Esophagus squamous epithelium (tissue), 4 donors: ENCODE results near the genes R3HDM4, GRIN3B and POLR2E.

GRCh38 chr19:912554-913424 is at the start of gene R3HDM4:
Gene R3HDM4 (minus strand): TSS chr19:913219.
- PRO-cap = unidirectional peak, minus-strand start at chr19:912713; bidirectional peak, plus-strand start at chr19:913282, minus-strand start at chr19:913199
- RAMPAGE, long total RNA, 4 experiments = start-site peak on the minus strand in 1 of 4 experiments, at chr19:913151-913175 at its widest, 330 reads per replicate

GRCh38 chr19:927750-928463 is 2.1 kb downstream of the ARID3A start:
- PRO-cap = unidirectional peak, minus-strand start at chr19:927805
- RAMPAGE, long total RNA, 4 experiments = no peak in any of the 4 experiments

DNA sequence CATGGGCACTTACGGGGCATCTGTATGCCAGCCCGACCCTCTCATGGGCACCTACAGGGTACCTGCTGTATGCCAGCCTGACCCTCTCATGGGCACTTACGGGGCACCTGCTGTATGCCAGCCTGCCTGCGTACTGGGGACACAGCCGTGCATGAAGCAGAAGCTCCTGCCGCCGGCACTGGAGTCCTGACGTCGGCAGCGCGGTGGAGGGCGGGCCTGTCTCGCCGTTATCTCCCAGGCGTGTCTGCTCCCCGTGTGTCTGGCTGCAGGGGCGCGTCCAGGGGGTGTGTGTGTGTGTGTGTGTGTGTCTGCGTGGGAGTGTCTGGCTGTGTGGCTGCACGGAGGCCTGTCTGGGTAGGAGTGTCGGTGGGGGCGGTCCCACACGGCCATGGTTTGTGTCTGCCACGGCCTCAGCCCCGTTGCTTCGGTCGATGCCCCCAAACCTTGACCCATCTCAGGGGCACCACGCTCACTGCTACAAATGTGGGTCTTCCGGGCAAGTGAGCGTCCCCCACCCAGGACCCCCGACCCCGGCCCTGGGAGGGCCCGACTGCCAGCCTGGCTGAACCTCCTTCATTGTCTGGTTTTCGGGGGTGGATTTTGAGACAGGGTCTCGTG is 18.3 kb downstream of the ARID3A start:
- PRO-cap = no peak
- RAMPAGE, long total RNA, 4 experiments = no peak in any of the 4 experiments

DNA sequence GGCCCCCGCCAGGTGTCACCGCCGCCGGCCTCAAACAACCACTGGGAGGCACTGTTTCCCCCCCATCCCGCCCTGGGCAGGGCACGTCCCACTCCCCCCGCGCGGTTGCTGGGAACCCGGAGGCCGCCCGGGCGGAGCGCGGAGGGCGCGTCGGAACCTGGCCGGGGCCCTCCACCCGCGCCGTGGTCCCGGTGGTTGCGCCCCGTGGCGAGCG is at the start of gene GRIN3B:
Gene GRIN3B, plus strand, starts transcription at position 213 of the 214 bp plus-strand sequence.
- PRO-cap = no peak
- RAMPAGE, long total RNA, 4 experiments = no peak in any of the 4 experiments

- PRO-cap = no peak
- RAMPAGE, long total RNA, 4 experiments = no peak in any of the 4 experiments
Measured at GRCh38 chr19:1022650-1023215, 1.8 kb upstream of the TMEM259 start.

DNA sequence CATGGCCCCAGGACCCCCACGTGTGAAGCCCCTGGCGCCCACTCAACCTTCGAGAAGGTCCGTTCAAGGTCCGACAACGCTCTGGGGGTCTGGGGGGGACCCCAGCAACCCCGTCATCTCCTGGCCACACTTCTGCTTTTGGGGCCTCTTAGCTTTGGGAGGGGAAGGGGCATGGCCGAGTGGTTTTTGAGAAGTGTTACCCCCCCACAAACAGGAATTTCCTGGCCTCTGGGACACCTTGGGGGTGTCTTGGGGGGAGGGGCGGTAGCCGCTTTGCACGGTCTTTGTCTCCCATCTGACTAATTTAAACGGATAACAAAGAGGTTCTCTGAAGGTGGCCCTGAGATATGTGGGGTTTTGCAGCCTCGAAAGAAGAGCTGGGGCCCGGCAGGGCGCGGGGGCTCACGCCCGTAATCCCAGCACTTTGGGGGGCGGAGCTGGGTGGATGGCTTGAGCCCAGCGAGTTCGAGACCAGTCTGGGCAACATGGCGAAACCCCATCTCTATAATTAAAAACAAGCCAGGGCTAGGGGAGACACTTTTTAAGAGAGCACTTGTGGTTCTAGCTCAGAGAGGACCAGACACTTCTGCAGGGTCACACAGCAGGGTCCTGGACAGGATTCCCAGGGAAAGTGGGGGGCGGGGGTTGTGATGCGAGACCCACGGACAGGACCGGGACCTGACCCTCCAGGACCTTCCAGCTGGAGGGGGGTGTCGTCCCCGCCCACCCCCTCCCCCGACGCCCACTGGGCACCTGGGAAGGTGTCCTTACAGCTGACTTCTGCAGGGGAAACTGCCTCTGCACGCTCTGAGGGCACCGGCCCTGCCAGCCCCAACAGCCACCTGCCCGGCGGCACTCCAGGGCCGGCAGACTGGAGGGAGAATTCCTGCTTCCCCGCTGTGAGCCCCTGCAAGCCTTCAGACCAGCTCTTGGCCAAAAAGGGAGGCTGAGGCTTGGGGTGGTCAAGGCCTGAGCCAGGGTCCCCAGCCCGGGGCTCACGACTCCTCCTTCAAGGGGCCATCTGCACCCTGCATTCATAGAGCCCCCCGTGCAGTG is 927 bp downstream of the CNN2 start:
- PRO-cap = bidirectional peak, plus-strand start at position 770 of the sequence, minus-strand start at position 698 of the sequence; unidirectional peak, minus-strand start at position 791 of the sequence; unidirectional peak, minus-strand start at position 873 of the sequence
- RAMPAGE, long total RNA, 4 experiments = no peak in any of the 4 experiments

GRCh38 chr19:1095225-1095711 is at the start of gene POLR2E:
Gene POLR2E (minus strand): TSS chr19:1095375.
- PRO-cap = unidirectional peak, minus-strand start at chr19:1095375; unidirectional peak, minus-strand start at chr19:1095446
- RAMPAGE, long total RNA, 4 experiments = start-site peak on the minus strand in 4 of 4 experiments, at chr19:1095328-1095375 at its widest, 603 to 1,944 reads per replicate

GRCh38 chr19:1105313-1105529 is 1.4 kb downstream of the GPX4 start:
- PRO-cap = no peak
- RAMPAGE, long total RNA, 4 experiments = no peak in any of the 4 experiments

DNA sequence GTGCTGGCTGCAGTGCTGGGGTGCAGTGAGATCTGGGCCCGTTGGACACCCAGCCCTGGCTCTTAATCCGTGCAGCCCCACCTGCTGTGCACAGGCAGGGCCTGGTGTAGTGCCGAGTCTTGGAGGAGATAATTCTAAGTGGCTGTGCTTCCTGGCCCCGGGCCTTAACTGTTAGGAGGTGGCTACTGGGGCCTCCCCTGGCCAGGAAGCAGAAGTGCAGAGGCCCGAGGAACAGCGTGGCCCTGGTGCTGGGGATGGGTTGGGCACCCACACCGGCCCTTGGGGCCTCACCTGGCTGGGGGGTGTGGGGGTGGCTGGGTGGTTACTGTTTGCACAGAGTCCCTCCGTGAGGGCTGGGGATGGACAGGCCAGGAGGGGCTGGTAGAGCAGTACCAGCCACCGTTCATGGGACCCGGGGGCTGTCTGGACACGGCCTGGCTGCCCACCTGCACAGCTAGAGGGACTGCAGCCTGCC is 3.2 kb downstream of the GPX4 start:
- PRO-cap = bidirectional peak, plus-strand start at position 211 of the sequence, minus-strand start at position 169 of the sequence
- RAMPAGE, long total RNA, 4 experiments = no peak in any of the 4 experiments

GRCh38 chr19:1114097-1114623 is 10.4 kb downstream of the GPX4 start:
- PRO-cap = no peak
- RAMPAGE, long total RNA, 4 experiments = no peak in any of the 4 experiments

DNA sequence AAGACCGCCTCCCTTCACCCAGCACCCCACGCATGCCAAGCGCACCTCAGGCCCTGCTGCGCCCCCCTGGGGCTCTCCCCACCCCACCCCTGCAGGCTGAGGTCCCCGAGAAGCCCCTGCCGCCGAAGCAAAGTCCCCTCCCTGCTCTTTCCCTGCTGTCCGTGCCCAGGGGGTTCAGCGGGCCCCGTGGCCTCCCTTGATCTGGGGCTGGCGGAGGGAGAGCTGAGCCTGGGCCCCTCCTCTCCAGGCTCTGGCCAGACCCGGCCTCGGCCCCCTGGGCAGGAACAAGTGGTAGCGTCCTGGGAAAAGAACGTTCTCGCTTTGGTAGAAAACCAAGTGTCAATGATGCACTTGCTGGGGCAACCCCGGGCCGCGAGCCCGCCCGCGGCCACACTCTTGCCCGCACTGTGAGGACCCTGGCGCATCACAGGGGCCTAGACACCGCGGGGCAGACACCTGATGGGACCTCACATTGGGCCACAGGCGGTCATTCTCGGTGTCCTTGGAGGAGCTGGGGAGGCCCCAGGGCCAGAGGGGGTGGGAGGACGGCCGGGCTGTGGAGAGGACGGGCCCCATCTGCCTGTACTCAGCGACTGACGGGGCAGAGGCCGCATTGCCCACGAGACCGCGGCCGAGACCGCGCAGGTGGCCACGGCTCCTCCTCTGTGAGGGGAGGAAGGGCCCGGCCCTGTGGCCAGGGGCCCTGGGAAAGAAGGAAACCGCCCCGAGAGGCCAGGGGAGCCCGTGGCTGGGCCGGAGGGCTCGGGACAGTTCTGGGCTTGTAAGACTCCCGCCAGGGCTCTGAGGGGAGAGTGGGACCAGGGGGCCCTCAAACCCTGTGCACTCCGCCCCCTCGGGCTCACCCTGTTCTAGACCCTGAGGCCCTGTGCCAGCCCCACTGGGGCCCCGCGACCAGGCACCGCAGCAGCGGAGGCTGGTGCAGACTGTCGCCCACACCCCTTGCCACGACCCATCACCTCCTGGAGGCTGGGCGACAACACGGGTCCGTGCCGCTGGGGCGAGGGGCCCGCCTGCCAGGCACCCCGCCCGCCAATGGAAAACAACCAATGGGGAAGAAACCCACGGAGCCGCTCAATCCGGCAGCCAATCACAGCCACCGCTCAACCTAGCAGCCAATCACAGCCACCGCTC is 29.2 kb downstream of the GPX4 start:
- PRO-cap = bidirectional peak, plus-strand start at position 613 of the sequence, minus-strand start at position 595 of the sequence; bidirectional peak, plus-strand start outside the sequence, minus-strand start at position 996 of the sequence
- RAMPAGE, long total RNA, 4 experiments = no peak in any of the 4 experiments

DNA sequence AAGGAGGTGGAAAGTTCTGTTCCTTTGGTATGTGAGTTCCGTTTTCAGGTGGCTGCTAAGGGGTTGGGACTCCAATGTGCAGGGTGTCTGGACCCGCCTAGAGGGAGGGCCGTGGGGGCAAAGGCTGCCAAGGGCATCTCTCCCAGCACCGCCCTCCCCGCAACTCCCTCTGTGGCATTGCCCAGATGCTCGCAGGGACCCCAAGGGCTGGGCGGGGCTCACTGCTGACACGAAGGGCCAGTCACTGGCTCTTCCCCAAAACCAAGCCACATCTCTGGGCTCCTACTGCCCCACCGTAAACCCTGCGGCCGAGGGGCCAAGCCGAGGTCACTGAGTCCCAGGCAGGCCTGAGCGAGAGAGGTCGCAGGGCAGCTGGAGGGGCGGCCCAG is 27.2 kb downstream of the SBNO2 start:
- PRO-cap = no peak
- RAMPAGE, long total RNA, 4 experiments = no peak in any of the 4 experiments

DNA sequence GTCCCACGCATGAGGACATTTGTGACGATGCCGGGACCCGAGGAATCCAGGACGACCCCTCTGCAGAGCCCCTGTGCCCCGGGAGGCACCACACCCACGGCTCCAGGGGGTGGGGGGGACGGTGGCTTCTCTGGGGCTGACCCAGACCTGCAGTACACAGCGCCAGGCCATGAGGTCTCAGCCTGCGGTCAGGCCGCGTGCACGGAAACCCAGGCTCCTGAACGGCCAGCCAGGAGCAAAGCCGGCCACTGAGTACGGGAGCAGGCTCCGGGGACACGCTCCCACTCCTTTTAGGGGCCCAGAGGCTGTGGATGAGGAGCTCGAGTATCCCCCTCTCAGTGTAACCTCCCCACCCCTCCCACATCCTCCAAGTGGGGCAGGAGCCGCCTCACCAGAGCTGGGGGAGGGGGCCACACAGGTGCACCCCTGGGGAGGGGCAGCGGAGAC is 6.4 kb downstream of the SBNO2 start:
- PRO-cap = no peak
- RAMPAGE, long total RNA, 4 experiments = no peak in any of the 4 experiments

DNA sequence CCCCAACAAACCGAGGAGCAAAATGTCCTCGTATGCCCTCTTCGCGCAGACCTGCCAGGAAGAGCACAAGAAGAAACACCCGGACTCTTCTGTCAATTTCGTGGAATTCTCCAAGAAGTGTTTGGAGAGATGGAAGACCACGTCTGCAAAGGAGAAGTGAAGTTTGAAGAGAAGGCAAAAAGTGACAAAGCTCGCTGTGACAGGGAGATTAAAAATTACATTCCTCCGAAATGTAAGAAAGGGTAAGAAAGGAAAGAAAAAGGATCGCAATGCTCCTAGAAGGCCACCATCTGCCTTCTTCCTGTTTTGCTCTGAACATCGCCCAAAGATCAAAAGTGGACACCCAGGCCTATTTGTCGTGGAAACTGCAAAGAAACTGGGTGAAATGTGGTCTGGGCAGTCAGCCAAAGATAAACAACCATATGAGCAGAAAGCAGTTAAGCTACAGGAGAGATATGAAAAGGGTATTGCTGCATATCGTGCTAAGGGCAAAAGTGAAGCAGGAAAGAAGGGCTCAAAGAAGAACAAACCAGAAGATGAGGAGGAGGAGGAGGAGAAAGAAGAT is 2.3 kb upstream of the STK11 start:
- PRO-cap = no peak
- RAMPAGE, long total RNA, 4 experiments = no peak in any of the 4 experiments

GRCh38 chr19:1254048-1254484 is 5.7 kb downstream of the MIDN start:
- PRO-cap = bidirectional peak, plus-strand start at chr19:1254232, minus-strand start at chr19:1254172
- RAMPAGE, long total RNA, 4 experiments = no peak in any of the 4 experiments

- PRO-cap = bidirectional peak, plus-strand start at chr19:1269775, minus-strand start at chr19:1269668; bidirectional peak, plus-strand start at chr19:1270024, minus-strand start at chr19:1270045; bidirectional peak, plus-strand start at chr19:1270467, minus-strand start at chr19:1270376
- RAMPAGE, long total RNA, 4 experiments = no peak in any of the 4 experiments
Measured at GRCh38 chr19:1269475-1270512, 662 bp downstream of the CIRBP start.

DNA sequence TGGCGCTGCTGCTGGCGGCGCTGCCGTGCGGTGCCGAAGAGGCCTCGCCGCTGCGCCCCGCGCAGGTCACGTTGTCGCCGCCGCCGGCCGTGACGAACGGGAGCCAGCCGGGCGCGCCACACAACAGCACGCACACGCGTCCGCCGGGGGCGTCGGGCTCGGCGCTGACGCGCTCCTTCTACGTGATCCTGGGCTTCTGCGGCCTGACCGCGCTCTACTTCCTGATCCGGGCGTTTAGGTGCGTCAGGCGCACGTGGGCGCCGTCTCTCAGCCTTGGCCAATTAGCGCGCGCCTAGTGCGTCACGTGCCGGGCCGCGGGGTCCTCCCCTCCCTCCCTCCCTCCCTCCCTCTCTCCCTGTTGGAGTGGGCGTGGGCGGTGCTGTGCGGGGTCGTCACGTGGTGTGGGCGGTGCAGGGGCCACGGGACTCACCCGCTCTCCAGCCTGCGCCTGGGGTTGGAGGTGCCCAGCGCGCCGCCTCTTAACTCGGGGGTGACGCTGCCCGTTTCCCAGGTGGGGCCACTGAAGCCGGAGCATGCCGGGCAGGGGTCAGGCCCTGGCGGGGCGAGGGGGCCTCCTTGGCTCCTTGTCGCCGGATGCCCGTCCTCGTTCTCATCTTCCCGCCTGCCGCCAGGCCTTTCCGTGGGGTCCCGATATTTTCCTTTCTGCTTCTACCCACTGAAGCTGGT is 406 bp downstream of the FAM174C start:
- PRO-cap = bidirectional peak, plus-strand start at position 440 of the sequence, minus-strand start at position 198 of the sequence
- RAMPAGE, long total RNA, 4 experiments = start-site peak on the plus strand in 4 of 4 experiments, centred at positions 386 to 427 of the sequence, 35 to 215 reads per replicate

DNA sequence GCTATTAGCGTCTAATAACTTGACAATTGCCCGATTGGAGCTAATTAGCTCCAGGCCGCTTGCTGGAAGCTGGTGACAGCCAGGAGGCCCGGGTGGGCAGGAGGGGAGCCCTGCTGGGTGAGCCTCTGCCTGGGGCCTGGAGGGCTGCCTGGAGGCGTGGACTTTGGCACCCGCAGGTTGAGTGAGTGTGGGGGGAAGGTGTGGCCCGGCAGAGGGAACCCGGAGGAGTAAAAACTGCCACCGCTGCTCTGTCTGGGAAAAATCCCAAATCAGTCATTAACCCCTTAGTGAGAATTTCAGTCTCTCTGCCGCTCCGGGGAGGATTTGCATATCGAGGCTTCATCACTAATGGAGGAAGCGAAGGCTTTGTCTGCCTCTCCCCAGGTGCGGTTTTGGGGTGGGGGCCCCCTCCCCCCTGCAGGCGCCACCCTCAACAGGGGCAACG is 6.1 kb downstream of the EFNA2 start:
- PRO-cap = no peak
- RAMPAGE, long total RNA, 4 experiments = no peak in any of the 4 experiments

DNA sequence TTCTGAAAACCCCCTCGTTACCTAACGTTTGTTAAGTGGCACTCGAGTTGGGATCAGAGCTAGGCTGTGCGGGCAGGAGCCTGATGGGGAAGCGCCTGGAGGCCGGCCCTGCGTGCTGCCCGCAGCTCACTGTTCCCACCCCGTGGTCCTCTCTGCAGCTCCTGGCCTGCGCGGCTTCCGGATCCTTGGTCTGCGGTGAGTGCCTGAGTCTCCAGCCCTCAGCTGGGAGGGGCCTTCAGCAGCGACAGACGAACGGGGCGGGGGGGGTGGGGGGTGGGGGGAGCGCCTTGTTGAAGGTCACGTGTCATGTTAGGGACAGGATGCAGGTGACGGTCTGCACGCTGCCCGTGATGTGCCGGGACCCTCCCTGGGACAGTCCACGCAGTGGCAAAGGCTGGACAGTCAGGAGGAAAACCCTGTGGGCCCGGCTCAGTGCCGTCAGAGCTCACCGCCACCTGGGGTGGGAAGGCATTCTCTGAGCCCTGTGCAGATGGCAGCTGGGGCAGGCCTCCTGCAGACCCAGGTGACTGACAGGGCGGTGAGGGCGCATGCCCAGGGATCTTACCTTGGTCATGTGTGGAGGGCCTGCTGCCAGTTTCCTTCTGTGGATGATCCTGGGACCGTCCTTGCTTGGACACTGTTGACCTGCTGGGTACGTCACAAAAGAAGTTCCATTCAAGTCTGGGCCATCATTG is 4.1 kb downstream of the NDUFS7 start:
- PRO-cap = no peak
- RAMPAGE, long total RNA, 4 experiments = no peak in any of the 4 experiments

DNA sequence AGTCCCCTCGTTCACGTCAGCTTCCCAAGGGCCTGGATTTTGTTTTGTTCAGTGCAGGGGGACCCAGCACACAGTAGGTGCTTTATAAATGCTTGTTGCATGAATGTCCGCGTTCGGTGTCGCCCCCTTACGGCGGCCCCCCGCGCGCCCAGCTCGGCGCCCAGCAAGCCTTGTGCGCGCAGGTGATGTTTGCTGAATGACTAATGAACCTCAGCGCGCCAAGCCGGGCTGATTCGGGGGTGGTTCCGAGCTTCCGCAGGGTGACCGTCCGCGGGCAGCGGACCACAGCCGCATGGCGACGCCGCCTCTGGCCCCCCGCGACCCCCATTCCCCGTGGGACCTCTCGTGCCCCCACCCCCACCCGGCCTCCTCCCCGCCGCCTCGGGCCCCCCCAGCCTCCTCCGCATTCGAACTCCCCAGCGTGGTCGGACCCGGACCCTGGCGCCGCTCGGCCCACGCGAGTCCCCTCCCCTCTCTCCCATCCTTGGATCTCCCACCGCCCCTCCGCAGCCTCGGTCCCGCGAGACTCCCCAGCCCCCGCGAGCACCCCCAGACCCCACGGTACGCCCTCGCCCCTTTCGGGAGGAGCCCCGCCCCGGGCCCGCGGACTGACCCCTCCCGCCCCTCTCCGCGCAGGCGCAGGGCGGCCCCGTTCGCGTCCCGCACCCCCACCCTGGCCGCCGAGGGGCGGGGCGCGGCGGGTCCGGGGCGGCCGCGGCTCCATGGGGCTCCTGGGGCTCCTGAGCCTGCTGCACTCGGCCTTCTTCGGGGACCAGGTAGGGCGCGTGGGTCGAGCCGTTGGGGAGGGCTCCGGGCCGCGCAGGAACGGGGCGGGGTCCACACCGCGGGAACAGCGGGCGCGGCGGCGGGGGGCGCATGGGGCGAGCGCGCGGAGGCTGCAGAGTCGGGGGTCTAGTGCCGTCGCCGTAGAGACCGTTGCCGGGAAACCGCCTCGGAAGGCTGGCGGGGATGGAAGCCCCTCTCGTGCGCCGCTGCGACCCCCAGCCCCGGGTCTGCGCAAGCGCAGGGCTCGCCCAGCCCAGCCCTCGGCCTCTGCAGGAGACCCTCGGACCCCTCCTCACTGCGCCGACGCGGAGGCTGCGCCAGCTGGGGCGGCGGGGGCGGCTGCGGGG is 4.0 kb upstream of the APC2 start:
- PRO-cap = no peak
- RAMPAGE, long total RNA, 4 experiments = no peak in any of the 4 experiments